Fibroblast of villous mesenchyme (primary cell): ENCODE results near the genes PDPK1 and KCTD5.

GRCh38 chr16:1825197-1825559, 1.4 kb downstream of the HAGH start:
- CAGE, long polyA plus RNA, result no peak

DNA sequence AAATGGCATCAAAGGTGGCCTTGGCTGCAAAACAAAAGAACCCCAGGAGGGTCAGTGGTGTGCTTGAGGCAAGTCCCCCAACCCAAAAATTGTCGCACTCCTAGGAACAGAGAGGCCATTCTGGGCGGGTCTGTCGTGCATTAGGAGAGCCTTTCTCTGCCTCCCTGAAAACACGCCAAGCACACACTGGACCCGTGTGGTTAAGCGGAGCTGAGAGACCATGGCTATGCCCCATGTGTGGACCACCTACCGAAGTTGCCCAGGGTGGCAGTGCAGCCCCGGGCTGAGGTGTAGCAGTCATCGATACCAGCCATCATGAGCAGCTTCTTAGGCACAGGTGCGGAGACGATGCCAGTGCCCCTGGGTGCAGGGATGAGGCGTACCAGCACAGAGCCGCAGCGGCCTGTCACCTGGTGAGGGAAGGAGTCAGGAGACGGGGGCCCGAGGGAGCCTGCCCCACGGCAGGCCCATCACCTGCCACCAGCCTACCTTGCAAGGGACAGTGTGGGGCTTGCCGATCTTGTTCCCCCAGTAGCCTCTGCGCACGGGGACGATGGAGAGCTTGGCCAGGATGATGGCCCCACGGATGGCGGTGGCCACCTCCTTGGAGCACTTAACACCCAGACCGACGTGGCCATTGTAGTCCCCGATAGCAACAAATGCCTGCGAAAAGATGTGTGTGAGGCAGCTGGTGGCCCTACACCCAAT, 2.2 kb downstream of the RPS2 start:
- CAGE, long polyA plus RNA, result no peak

GRCh38 chr16:1985956-1987196, 2.4 kb downstream of the GFER start:
- CAGE, long polyA plus RNA, result no peak

- CAGE, long polyA plus RNA, result no peak
Measured at GRCh38 chr16:2003965-2004224, 14.1 kb downstream of the SYNGR3 start.

- CAGE, long polyA plus RNA, result no peak
Measured at GRCh38 chr16:2030815-2031799, 4.4 kb downstream of the NHERF2 start.

GRCh38 chr16:2037364-2038430, 9.9 kb downstream of the NTHL1 start:
- CAGE, long polyA plus RNA, result no peak

GRCh38 chr16:2091294-2091928, 43.6 kb downstream of the TSC2 start:
- CAGE, long polyA plus RNA, result no peak

GRCh38 chr16:2179755-2180243, 16.6 kb downstream of the CASKIN1 start:
- CAGE, long polyA plus RNA, result no peak

GRCh38 chr16:2195401-2195932, 938 bp downstream of the CASKIN1 start:
- CAGE, long polyA plus RNA, result no peak

DNA sequence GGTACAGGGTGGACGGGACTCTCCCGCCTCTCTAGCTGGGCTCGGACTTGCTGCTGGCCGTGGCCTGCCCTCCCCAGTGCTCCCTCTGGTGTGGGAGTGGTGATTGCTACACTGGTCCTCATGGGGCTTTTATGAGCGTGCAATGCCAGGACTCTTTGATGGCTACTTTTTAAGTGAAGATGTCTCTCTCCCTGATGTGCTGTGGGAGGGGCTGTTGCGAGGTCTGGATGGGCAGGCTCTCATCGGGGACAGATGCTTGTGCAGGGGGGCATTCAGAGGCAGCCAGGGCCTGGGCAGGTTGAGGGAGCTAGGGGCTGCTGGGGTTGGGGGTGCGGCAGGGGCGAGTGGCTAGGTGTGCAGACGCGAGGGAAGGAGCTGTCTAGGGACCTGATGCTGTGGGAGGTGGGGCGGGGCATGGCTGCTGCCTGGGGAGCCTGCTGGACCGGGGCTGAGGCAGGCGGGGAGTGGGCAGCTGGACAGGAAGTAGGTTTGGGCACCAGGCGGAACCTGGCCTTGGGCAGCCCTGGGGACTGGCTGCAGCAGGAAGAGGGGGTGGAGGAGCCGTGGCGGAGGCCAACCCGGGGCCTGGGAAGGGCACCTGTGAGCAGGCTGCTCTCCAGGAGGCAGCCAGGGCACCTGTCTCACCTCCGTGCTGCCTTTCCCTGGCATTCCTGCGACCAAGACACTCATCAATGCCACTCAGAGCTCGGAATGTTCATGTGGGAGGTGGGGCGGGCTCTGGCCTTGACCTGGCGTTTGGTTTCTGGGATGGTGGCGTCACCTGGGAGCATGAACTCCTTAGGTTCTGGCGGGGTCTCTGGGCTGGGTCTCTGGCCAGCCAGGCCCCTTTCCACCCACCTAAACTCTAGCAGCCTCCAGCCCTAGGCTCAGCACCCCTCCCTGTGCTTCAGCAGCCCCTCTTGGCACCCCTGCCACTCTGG, 5.9 kb upstream of the DNASE1L2 start:
- CAGE, long polyA plus RNA, result no peak

- CAGE, long polyA plus RNA, result no peak
Measured at GRCh38 chr16:2266405-2267341, 1.3 kb downstream of the RNPS1 start.

DNA sequence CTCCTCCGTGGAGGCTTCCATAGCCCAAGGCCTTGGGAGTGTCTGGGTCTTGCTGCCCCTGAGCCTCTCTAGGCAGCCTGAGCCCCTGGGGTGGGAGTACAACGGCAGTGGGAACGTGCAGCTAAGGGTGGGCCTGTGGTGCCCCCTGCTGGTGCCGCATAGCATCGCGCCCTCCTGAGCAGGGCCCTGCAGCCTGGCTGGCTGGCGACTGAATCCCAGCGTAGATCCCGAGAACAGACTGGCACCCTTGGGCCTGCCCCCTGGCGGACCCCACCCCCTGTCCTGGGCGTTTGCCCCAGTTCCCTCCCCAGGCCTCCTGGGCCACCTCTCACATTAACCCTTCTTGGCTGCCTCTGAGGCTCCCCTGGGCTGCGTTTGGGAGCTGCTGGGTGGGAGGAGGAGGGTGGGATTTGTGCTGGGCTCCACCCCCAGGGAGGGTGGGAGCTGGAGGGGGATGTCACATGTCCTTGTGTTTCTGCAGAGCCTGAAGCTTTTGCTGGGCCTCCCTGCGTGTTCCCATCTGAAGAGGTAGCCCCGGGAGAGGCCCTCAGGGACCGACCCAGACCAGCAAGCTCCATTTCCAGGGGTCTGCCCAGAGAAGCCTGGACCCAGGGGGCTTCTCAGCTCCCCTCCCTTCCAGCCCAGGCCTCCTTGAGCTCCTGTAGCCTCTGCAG, 12.4 kb upstream of the ATP6V0C start:
- CAGE, long polyA plus RNA, result no peak

- CAGE, long polyA plus RNA, result no peak
Measured at GRCh38 chr16:2507565-2508281, 6.0 kb upstream of the ATP6V0C start.

GRCh38 chr16:2532446-2533424, 1.5 kb upstream of the CEMP1 start:
- CAGE, long polyA plus RNA, result no peak

- CAGE, long polyA plus RNA, result start-site peak on the plus strand at chr16:2537985-2538056, 69 and 66 reads in 2 replicates
Measured at GRCh38 chr16:2537299-2538350, at the start of gene PDPK1. Gene PDPK1 (plus strand): TSS chr16:2538021.

- CAGE, long polyA plus RNA, result no peak
Measured at GRCh38 chr16:2538462-2538983, 702 bp downstream of the PDPK1 start.

- CAGE, long polyA plus RNA, result no peak
Measured at GRCh38 chr16:2663960-2664977, 18.1 kb upstream of the KCTD5 start.

DNA sequence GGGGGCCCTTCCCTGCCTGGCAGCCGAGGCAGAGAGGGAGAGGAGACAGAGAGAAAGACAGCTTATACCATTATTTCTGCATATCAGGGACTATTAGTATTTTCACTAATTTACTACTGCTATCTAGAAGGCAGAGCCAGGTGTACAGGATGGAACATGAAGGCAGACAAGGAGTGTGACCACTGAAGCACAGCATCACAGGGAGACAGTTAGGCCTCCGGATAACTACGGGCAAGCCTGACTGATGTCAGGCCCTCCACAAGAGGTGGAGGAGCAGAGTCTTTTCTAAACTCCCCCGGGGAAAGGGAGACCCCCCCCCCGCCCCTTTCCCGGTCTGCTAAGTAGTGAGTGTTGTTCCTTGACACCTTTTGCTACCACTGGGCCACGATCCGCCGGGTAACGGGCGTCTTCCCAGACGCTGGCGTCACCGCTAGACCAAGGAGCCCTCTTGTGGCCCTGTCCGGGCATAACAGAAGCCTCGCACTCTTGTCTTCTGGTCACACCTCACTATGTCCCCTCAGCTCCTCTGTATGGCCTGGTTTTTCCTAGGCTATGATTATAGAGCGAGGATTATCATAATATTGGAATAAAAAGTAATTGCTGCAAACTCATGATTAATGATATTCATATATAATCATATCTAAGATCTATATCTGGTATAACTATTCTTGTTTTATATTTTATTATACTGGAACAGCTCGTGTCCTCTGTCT, 12.4 kb upstream of the KCTD5 start:
- CAGE, long polyA plus RNA, result no peak

DNA sequence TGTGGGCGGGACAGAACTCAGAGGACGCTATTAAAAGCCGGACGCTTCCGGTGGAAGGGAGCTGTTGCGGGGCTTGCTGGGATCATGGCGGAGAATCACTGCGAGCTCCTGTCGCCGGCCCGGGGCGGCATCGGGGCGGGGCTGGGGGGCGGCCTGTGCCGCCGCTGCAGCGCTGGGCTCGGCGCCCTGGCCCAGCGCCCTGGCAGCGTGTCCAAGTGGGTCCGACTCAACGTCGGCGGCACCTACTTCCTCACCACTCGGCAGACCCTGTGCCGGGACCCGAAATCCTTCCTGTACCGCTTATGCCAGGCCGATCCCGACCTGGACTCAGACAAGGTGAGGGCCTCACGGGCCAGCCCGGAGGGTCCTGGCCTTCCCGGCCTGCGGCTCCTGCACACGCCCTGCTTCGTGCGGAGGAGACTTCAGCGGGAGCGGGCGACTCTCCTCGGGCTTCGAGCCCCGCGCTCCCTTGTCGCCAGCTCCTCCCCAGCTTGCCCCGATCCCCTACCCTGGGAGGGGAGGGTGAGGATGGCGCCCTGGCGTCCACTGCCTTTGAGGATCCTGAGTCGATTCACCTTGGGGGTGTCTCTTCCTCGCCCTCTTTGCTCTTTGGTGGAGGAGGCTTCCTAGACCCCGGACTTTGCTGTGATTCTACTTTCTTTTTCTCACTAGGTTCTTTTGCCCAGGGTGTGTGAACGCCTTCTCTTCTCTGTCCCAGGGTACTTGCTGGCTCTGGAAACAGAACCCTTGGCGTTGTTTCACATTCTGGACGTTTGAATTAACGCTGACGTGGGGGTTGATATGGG, at the start of gene KCTD5:
Gene KCTD5, plus strand, starts transcription at position 59 of the 806 bp plus-strand sequence.
- CAGE, long polyA plus RNA, result no peak

- CAGE, long polyA plus RNA, result no peak
Measured at GRCh38 chr16:2720437-2720570, 280 bp upstream of the PRSS27 start.